Peyer's patch (tissue), 4 donors: ENCODE measurements around the genes GAGE12C, GAGE2A, PAGE4, CENPVL3, GPR173 and HUWE1.

- PRO-cap = bidirectional peak, plus-strand start at chrX:49231115, minus-strand start at chrX:49230963
- RAMPAGE, long total RNA, 4 experiments = start-site peak on the plus strand in 1 of 4 experiments, at chrX:49231214-49231265 at its widest, 8 reads per replicate; start-site peak on the minus strand in 2 of 4 experiments, at chrX:49230872-49230984 at its widest, 9 to 10 reads per replicate
Observed at GRCh38 chrX:49230725-49231330, 2.3 kb downstream of the CACNA1F start.

DNA sequence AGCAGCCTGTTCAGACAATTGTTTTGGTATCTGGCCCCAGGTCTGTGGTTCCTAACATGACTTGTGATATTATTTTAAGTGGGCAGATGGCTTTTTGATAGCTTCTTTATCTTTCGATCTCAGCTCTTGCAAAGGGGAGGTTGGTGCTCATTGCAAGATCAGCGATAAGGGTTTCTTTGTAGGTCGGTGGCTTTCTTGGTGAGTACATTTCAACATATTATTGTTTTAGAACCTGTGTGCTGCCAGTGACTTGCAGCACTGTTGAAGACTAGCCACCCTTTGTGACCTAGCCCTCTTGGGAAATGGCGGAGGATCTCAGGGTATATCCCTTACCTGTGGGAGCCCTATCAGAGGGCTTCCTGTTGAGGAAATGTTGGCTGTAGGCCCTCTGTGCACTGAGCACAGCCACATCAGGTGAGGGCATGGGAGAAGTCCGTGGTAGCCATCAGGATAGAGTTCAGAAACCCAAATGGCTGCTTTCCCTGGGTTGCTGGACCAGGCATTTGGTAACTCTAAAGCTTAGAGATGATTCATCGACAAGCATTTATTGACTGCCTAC lies 3.9 kb downstream of the PPP1R3F start:
- PRO-cap = no peak
- RAMPAGE, long total RNA, 4 experiments = no peak in any of the 4 experiments

- PRO-cap = no peak
- RAMPAGE, long total RNA, 4 experiments = no peak in any of the 4 experiments
Observed at GRCh38 chrX:49531944-49532263, at the start of gene GAGE12C. TSS of gene GAGE12C (plus strand) at chrX:49532177.

- PRO-cap = no peak
- RAMPAGE, long total RNA, 4 experiments = no peak in any of the 4 experiments
Observed at GRCh38 chrX:49589121-49589654, at the start of gene GAGE2A. TSS of gene GAGE2A (plus strand) at chrX:49589496.

DNA sequence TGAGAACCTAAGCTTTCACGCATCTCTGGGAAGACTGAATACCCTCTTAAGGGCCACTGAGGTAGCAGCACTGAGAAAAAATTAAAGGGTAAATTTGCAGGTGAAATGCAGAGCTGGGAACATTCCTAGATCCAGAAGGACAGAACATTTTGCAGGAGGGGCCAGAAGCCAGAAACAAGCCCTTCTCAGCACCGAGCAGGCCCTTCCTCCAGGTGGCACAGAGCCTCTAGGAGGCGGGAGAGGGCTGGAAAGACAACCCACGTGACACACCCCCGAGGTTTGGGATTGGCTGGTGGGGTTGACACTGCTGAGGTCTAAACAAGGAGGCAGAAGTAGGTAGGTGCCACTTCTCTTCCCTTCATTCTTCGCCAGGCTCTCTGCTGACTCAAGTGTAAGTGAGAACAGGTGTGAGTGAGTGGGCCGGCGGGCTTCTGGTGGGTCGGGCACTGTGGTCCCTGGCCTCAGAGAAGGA lies at the start of gene PAGE4:
TSS of gene PAGE4 (plus strand) at position 343 of the 472 bp plus-strand sequence.
- PRO-cap = no peak
- RAMPAGE, long total RNA, 4 experiments = no peak in any of the 4 experiments

- PRO-cap = no peak
- RAMPAGE, long total RNA, 4 experiments = no peak in any of the 4 experiments
Observed at GRCh38 chrX:50813010-50813839, 769 bp downstream of the SHROOM4 start.

DNA sequence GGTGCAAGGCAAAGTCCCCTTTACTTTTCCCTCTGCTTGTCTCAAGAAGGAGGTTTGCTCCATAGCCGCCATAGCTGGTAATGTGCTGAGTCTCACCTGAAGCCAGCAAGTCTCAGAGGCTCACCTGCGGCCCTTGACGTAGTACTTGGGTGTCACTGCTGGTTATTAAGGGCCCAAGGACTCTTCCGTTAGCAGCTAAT lies 142.6 kb downstream of the BMP15 start:
- PRO-cap = unidirectional peak, minus-strand start at position 72 of the sequence
- RAMPAGE, long total RNA, 4 experiments = no peak in any of the 4 experiments

DNA sequence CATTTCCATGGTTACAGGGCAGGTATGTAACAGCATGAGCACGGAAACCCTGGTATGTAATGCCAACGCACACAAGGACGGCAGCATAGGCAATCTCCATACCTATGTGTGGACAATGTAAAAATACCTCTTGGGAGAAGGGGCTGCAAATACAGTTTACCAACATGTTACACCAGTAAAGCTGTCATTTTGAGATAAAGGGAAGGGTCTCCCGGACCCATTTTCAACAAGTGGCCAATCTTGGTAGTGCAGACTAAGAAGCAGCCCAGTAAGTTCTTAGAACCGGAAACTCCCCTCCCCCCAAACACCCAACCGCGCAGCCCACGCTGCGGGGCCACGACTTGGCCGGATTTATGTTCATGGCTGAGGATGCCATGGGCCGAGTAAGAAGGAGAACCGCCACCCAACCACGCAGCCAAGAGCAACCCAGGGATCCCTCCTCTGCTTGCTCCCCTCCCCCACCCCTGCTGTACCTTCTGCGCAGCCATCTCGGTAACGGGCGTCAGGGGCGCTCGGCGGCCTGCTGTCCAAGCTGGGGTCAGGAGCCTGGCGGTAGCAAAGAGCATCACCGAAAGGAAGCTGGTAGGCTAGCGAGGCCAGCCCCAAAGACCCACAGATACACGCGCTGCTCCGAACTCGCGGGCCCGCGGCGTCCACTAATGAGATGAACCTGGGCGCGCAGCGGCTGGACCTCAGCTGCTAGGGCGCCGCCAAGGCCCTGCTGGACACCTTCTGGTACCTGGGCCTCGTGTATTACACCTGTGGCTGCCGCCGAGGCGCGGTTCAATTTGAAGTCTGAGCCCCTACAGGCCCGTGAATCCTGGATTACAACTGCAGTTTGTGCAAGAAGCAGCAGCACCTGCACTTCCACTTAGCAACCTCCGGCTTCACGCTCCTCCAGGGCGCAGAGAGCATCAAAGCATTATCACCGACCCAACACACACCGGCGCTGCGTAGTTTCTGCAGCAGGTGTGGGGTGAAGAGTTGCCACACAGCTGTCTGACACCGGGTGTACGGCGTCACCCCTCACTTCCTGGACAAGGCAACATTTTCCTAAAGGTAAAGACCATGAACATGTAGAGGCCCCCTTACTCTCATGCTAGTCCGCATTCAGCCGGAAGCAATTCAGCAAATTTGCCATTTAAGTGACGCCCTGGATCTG lies 10.7 kb upstream of the EZHIP start:
- PRO-cap = unidirectional peak, minus-strand start at position 889 of the sequence; unidirectional peak, minus-strand start at position 973 of the sequence
- RAMPAGE, long total RNA, 4 experiments = no peak in any of the 4 experiments

DNA sequence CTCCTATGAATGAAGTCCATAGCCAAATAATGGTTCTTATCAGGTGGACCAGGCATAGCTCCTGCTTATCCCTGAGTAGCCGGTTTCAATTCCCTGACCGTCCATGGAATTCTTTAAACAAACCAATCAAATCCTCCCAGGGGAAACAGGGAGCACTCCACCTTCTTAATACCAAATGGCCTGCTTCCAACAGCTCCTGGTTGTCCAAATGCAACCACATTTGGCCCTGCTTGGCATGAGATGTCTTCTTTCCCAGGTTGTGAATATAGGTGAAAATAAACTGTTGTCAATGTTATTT lies 43.0 kb downstream of the CENPVL3 start:
- PRO-cap = no peak
- RAMPAGE, long total RNA, 4 experiments = no peak in any of the 4 experiments

DNA sequence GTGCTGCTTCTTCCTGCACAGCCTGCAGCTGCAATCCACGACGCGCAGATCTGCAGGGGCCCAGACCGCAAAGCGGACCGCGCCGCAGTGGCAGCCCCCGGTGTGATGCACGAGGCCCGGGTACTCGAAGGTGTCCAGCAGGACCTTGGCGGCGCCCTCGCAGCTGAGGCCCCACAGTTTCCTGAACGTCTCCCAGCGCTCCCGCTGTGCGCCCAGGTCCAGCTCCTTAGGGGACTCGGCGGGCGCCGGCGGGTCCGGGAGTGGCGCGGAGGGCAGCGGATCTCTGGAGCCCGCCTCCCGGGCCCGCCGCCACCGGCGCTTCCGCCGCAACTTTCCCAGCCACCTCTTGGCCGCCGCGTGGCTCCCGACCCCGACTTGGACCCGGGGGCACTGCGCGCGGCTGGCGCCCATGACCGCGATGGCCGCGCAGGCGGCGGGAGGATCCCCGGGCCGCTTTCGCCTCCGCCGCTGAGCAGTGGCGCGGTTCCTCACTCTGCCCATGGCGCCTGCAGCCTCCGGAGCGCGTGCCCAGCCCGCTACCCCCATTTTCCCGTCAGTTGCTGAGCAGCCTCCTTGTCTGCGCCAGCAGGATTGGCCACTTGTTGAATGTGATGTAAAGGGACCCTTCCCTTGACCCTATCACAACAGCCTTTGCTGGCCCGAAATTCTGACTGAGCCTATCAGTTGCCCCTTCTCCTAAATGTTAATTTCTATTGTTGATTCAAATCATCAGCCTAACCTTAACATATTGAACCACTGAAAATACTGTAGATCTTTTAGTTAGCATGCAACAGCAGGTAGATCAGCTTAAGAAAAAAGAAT lies at the start of gene CENPVL3:
TSS of gene CENPVL3 (minus strand) at position 540 of the 822 bp plus-strand sequence.
- PRO-cap = no peak
- RAMPAGE, long total RNA, 4 experiments = no peak in any of the 4 experiments

- PRO-cap = no peak
- RAMPAGE, long total RNA, 4 experiments = no peak in any of the 4 experiments
Observed at GRCh38 chrX:51803217-51803772, 60.1 kb downstream of the GSPT2 start.

DNA sequence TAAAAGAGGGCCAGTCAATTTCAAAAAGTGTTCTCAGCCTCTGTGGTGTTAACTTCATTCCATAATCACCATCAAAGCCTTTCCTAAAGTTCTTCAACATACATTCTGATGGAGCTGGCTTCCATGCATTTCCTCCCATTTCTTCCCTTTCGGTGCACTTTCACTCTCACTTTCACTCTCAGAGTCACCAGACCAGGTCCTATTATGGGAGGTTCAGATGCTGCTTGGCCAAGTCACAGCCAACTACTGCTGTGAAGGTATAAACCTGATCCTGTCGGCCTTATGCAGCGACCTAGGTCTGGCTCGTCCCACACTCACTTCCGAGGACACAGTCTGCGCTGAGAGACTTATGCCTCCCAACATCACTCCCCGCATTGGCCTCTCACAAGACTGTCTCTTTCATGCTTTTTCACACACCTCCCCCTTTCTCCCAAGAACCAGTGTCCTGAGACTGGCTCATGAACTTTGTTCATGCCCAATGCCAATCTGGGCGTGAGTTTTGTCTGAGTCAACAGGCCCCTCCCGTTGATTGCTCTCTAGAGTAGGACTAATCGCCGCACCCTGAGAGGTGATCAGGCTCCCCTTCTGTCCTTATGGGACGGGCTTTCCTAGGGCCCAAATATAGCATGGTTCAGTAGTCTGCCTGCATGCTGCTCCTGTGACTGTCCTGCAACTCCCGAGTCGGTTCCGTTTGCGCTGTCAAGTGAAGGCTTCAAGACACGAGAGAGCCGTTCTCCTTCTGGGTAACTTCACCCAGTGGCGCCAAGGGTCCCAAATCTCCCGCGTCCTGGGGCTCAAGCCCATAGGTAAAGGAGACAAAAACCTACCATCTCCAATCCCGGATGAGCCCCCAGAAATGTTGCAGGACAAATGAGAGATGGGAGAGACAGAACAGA lies 60.9 kb upstream of the XAGE1B start:
- PRO-cap = bidirectional peak, plus-strand start at position 216 of the sequence, minus-strand start at position 145 of the sequence; unidirectional peak, minus-strand start at position 322 of the sequence; unidirectional peak, minus-strand start at position 432 of the sequence
- RAMPAGE, long total RNA, 4 experiments = no peak in any of the 4 experiments

DNA sequence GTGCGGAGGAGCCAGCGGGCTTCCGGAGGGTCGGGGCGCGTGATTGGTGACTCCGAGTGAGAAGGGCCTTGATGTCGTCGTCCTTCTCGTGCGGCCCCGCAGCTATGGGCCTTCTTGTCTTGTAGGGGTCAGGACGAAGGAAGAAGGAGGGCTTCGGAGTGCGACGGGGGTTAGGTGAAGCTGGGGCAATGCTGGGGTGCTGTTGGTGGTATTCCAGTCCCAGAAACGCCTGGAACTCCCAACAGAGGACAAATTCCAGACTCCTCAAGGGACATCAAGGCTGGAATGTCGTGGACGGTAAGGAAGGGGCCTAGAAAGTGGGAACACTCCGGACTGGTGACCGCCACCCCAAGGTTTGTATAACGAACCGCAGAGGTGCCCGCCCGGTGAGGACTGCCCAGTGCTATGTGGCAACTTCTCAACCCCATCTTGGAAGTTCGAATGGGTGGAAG lies 362 bp downstream of the XAGE5 start:
- PRO-cap = no peak
- RAMPAGE, long total RNA, 4 experiments = no peak in any of the 4 experiments

DNA sequence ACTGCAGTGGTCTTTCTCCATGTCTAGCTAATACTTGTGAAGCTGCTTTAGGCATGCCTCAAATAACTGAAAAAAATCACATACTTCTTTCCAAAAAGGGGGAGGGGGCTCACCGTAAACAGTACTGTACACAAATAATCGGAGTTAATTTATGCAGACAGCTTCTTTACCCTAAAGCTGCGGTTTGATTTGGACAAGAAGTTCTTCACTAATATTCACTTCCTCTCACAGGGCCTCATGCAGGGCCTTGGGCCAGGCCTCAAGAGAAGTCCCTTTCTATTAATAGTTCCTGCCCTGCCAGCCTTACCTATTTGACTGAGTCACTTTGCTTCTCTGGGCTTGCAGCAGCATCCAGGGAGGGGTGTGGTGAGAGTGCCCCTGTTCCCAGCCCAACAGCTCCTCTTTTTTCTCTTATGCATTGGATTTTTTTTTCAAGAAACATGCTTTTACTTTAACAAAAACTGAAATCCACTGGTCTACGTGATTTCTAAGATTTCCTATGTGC lies 26.6 kb downstream of the FAM156B start:
- PRO-cap = no peak
- RAMPAGE, long total RNA, 4 experiments = no peak in any of the 4 experiments

DNA sequence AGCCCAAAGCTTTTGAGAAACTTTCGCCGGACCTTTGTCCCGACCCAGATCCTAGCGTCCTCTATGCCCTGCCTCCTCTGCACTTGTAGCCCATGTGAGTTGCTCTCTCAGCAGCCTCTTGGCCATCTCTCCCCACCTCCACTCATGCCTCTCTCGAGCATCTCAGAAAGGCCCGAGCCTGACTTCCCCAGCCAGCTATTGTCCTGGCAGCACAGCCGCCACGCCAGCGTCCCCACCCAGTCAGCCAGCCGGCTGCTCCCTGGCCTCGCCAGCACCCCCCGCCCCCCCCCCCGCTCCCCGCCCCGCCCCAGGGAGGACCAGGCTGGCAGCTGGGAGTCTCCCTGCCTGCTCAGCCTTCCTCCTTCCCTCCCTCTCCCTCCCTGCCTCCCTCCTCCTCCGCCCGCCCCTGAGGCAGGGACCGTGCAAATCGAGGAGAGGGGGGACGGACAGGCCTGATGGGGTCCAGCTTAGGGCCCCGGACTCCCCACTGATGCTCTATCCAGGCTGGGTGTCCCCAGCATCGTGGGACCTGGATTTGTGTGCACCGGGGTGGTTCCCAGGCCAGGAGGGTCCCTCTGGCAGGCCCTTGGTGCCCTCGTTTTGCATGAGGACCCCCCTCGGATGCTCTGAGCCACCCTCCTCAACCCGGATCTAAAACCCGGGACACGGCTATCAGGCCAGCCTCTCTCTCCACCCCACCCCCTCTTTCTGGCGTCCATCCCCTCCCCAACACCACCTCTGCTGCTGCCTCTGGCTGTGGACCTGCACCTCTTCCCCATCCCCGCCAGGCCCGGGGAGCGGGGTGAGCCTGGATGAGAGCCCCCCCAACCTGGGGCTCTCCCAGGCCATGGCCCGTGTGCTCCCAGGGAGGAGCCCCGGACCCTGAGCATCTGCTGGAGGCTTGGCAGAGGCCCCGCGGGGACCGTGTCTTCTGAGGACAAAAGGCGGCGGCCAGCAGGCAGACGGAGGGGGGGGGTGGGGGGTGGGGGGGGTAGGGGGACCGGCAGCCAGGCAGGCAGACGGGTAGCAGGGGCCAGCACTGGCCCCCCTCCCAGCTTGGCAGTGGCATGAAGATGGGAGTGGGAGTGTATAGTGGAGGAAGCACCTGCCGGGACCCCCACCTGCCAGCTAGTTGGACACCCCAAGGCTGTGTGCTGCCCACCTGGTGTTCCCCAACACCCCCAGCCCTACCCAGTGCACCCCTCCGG lies at the start of gene GPR173:
TSS of gene GPR173 (plus strand) at position 698 of the 1,208 bp plus-strand sequence.
- PRO-cap = unidirectional peak, minus-strand start at position 242 of the sequence; bidirectional peak, plus-strand start at position 698 of the sequence, minus-strand start at position 375 of the sequence
- RAMPAGE, long total RNA, 4 experiments = no peak in any of the 4 experiments

- PRO-cap = bidirectional peak, plus-strand start at chrX:53086712, minus-strand start at chrX:53086574
- RAMPAGE, long total RNA, 4 experiments = no peak in any of the 4 experiments
Observed at GRCh38 chrX:53086423-53086975, 4.3 kb downstream of the TSPYL2 start.

GRCh38 chrX:53190973-53191461 lies 34.0 kb downstream of the KDM5C start:
- PRO-cap = no peak
- RAMPAGE, long total RNA, 4 experiments = no peak in any of the 4 experiments

DNA sequence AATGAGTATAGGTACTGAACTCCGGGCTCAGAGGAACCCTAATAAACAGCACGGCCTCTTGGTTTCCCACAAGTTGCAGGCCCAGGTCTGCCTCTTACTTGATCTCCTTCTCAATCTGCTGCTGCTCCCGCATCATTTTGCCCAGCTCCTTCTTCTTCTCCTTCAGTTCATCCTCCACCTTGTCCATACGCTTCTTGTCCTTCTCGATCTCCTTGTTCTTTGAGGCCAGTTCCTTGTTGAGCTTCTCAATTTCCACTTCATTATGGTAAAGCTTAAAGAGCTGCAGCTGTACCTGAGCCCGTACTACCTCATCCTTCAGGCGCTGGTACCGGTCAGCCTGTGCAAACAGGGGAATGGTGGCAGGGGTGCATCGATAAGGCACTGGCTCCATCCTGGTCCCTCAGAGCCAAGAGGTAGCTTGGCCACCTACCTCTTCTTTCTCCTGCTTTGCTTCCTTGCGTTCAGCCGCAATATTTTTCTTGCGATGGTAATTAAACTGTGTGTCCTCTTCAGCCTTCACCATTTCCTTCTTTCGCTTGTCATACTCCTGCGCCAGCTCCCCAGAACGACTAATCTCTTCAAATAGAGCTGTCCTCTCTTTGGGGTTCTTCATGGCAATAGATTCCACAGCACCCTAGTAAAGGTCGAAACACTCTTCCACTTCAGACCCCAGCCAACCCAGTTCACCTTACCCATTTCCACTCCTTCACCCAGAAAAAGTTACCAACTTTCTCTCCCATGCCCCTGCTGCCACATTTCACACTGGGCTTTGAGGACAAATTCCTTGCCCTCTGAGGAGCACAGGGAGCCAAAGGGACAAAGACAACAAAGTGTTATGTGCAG lies 9.4 kb downstream of the SMC1A start:
- PRO-cap = no peak
- RAMPAGE, long total RNA, 4 experiments = start-site peak on the minus strand in 3 of 4 experiments, centred at positions 263 to 483 of the sequence, 18 to 56 reads per replicate

- PRO-cap = unidirectional peak, minus-strand start at chrX:53684029
- RAMPAGE, long total RNA, 4 experiments = start-site peak on the minus strand in 3 of 4 experiments, at chrX:53683978-53684148 at its widest, 22 to 217 reads per replicate
Observed at GRCh38 chrX:53683645-53684717, 2.5 kb downstream of the HUWE1 start.

GRCh38 chrX:53685868-53687232 lies at the start of gene HUWE1:
TSS of gene HUWE1 (minus strand) at chrX:53686719.
- PRO-cap = bidirectional peak, plus-strand start at chrX:53686515, minus-strand start at chrX:53686336; bidirectional peak, plus-strand start at chrX:53686800, minus-strand start at chrX:53686719
- RAMPAGE, long total RNA, 4 experiments = start-site peak on the minus strand in 3 of 4 experiments, at chrX:53686328-53686769 at its widest, 13 to 71 reads per replicate